SJSA1 (cell line): ENCODE measurements around the gene APPBP2.

- RAMPAGE, long total RNA: no peak
These were observed 38.0 kb upstream of the DHX40 start for GRCh38 chr17:59527348-59527859.

DNA sequence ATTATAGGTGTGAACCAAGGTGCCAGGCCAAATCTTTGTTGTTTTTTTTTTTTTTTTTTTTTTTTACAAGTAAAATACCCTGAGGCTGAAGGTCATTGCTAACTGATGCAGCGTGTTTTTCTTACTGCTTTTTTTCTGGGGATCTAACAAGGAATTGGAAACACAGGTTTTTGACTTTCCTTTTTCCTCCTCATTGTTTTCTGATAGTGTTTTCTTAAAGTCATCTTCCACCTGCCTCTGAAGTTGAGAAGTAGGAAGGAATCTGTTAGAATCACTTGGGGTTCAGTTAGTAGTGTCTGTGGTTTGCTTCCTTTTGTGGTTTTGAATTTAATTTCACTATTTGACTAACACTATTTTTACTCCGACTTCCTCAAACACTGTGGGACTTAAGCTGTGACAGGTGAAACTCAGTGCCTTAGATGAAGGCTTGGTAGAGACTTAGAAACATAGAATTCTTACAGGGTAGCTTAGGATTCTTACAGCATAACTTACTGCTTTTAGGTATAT lies 22.3 kb downstream of the CLTC start:
- RAMPAGE, long total RNA: no peak

DNA sequence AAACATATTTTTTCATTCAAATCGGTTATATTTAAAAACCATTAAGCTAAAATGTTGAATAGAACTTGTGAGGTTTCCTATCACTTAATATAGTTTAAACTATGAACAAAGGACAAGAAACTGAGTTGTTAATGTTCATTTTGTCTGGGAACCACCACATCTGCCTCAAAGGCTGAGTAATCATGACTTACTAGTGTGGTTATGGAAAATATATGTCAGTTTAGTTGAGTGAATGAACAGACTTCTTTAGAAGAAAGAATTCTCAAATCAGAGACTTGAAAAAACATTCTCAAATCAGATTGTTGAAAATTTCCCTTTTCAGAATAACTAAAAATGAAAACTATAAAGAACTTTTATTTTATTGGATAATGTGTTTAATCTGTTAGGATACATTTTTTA lies 55.0 kb downstream of the VMP1 start:
- RAMPAGE, long total RNA: no peak

DNA sequence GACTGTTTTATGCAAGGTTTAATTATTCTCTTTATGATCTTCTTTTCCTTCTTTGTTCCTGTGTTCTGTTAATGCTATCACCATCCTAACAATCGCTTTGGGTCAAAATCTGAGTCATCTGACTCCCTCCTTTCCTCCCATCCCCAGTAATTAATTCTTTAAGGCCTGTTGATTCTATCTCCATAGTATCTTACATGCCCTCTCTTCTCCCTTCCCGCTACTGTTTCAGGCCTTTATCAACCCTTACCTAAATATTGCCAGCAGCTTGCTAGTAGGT lies 76.0 kb downstream of the VMP1 start:
- RAMPAGE, long total RNA: no peak

DNA sequence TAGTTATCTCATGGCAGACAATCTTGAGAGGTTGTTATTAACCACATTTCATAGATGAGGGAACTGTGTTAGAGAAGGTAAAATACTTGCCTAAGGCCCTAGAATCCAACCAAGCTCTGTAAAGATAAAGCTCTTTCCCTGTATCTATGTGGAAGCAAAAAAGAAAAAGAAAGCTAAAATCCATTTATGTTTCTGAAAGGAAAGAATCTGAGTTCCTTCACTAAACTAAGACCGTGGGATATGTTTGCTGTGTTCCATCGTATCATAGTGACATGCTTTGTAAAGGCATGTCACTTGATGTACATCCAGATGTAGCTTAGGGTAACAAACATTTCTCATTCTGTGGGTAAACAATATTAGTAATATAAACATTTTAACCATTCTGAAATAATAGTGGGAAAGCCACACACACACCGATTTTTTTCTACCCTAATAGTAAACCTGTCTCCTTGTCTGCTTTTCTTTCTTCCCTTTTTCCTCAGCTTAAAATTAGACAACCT lies 78.1 kb downstream of the TUBD1 start:
- RAMPAGE, long total RNA: no peak

GRCh38 chr17:60246744-60247371 lies 97.1 kb downstream of the CA4 start:
- RAMPAGE, long total RNA: no peak

DNA sequence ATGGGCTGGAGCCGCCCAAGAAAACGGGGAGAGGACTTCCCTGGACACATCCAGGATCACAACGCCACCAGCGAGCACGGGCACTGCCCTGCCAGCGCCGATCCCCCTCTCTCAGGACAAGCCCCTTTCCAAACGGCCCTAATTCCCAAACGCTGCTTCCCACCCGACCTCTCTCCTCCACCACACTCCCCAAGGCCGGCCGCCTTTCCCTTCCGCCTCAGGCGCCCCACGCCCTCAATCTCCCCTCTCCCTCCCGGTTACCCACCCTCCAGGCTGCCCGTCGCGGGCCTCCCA lies 428 bp downstream of the USP32 start:
- RAMPAGE, long total RNA: no peak

DNA sequence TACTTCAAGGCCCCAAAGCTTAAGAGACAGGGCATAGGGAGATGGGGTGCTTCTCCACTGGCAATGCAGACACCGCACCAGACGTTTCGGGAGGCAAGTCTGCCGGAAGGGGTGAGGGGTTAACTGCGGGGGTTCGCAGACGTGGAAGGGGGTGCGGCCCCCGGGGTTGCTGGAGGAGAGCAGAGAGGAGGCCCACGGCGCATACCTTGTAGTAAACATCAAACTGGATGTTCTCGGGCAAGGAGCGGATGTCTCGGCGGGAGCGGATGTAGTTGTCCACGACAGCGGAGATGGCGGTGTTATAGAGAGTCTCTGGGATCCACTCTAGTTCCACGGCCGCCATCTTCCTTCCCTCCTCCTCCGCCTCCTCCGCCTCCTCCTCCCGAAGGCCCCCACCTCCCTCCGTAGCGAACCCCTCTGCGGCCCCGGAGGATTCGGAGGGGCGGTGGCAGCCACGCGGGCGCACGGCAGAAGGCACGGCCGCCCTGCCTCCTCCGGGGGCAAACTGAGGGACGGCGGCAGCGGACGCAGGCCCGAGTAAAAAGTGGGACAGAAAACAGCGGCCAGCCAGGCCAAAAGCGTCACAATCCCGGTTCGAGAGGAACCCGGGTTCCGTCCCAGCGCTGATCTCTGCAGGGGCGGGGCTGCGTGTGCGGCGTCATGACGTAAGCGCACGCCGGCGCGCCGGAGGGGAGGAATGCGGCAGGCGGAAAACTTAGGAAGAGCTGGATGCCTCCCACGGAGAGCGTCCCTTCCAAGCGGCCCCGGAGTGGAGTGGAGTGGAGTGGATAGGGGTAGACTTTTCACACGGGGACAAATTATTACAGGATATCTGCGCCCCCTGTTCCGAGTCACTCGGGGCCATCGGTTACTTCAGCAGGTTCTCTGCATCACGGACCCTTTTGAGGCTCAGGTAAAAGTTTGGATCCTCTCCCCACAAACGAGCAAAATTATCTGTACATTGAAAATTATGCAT lies at the start of gene APPBP2:
Gene APPBP2, minus strand, starts transcription at position 654 of the 976 bp plus-strand sequence.
- RAMPAGE, long total RNA: start-site peak on the minus strand centred at position 620 of the sequence, 70 bp wide, 140 and 76 reads in 2 replicates

- RAMPAGE, long total RNA: no peak
These were observed 196 bp upstream of the PPM1D start for GRCh38 chr17:60599866-60600127.

- RAMPAGE, long total RNA: no peak
These were observed 2.3 kb downstream of the PPM1D start for GRCh38 chr17:60602338-60602735.

GRCh38 chr17:60625835-60626034 lies 25.7 kb downstream of the PPM1D start:
- RAMPAGE, long total RNA: no peak

GRCh38 chr17:61135873-61136401 lies 263.7 kb upstream of the TBX2 start:
- RAMPAGE, long total RNA: no peak

- RAMPAGE, long total RNA: no peak
These were observed 249.8 kb upstream of the TBX2 start for GRCh38 chr17:61149666-61150515.

DNA sequence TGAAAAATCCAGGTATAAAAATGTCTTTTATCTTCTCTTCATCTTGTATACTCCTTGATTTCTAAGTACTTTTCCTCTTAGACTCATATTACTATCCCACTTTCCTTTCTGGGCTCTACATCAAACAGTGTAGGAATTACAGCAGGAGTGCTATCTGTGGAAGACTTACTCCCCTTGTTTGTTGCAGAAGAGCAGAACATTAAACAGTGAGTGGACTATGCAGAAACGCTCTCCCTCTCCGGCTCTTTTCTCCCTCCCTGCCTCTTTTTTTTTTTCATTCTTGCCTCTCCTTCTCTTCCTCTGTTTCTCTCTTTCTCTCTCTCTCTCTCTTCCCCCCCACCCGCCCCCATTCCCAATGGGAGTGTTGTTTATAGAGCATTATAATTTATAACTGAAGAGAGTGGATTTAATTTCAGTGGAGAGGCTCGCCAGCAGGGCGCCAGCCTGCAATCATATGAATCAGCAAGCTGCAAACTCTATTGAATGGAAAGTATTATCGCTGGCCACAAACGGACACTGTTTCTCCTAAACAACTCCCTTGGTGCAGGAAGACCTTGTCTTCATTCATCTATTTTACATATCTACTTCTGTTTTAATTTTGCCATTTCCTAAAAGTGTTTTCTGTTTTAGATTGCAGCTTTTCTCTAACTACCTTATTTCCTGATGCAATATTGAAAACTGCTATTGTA lies 242.2 kb upstream of the TBX2 start:
- RAMPAGE, long total RNA: no peak

- RAMPAGE, long total RNA: no peak
These were observed 195.7 kb upstream of the TBX2 start for GRCh38 chr17:61203707-61204550.

DNA sequence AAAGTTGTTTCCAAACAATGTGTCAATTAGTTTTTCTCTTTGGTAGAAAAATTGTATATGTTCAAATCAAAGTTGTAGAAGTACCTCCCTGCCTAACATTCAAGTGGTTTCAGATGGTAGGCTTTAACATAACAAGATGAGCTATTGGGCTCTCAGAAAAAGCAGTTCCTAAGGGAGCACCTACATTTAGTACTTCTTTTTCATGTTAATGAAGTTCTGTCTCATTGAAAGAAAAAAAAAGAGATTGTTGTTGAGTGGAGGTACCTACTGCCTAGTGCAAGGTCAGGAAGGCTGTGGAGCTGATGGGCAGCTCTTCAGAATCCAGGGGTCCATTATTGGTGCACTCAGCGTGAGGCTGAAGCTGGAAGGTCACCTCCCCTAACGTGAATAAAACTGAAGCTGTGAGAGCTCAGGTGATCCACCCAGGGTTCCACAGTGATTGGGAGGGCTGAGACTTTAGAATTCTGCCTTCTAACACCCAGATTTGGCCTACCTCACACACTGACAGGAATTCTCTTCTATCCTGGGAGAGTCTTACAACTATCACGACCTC lies 154.0 kb upstream of the TBX2 start:
- RAMPAGE, long total RNA: no peak

GRCh38 chr17:61383416-61383914 lies 16.2 kb upstream of the TBX2 start:
- RAMPAGE, long total RNA: no peak

DNA sequence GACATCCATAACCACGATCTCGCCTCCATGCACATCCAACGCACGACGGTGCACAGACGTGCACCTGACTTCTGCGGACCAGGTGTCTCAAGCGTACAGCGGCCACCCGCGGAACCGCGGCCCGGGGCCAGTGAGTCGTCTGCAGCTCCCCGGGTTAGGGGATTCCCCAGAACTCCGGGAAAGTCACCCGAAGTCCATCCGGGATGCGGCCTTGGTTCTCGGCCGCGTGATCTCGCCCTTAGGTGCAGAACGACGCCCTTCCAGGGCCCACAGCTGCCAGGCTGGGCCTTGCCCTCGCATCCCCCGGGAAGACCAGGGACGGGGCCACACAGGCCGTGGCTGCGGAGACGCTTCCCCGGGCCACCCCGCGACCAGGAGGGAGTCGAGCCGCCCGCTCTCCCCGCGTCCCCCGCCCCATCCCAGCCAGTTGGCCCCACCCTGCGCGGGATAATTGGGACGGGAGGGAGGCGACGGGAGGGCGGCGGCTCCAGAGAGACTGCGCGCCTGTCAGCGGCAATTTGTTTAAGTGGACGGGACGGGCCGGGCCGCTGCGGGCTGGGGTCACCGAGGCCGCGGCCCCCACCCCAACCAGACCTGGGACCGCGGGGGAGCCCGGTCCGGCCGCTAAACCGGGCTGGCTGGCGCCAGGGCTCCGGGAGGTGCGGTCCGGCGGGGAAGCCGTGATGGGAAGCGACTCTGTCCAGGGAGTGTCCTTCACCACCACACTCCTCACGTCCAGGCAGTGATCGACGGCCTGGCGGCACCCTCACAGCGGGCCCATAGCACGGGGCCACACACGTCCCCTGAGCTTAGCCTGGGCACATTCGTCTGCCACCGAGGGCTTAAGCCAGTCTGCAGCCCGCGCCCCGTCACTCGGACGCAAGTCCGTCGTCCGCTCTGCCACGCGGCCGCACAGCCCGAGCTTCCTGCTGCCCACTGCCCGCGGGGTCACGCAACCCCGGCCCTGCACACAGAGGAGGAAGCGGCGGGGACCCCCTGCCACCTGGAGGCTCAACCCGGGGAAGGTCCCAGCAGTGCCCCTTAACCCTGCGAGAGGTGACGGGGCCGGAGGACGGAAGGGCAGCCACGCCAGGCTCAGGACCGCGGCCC lies 3.3 kb upstream of the TBX2 start:
- RAMPAGE, long total RNA: no peak

DNA sequence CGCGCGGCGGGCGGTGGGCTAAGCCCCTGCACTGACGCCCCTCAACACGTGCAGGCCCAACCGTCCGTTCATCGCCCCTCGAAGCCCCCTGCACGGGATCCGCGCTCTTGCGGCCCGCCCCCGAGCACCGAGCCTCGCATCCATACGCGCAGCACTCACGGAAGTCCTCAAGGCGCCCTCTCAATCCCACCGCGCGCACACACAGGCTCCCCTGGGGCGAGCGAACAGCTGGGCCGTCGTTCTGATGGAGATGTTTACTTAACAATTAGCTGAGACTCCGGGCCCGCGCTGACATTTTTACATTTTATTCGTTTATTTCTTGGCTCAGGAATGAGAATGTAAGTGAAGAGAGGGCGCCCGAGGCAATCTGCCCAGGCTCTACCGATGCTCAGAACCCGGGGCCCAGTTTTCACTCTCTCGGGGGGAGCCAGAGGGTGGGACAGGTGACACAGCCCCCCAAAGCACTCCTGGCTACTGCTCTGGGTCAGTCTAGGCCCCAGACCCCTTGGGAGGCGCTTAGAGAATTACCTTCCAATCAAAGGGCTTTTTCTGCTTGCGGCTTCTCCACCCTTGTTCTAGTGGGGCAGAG lies 3.7 kb downstream of the TBX2 start:
- RAMPAGE, long total RNA: no peak

DNA sequence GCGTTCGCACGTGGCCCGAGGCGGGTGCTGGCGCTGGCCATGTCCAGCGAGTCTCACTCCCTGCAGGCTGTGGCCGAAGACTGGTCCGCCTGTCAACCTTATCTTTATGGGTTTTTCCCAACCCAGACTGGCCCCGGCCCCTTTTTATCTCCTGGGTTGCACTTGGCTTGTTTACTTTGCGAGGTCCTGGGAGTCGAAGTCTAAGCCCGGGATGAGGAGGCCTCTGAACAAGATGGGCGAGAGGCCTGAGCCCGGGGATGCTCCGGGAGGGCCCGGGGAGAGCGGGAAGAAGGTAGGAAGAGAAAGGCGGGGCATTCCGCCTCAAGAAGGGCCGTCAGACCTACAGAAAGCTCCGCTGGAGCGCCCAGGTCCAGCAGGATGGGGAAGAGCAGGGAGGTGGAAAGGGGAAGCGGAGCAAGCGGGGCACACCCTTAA lies 2.8 kb downstream of the TBX4 start:
- RAMPAGE, long total RNA: no peak